Islet of Langerhans (tissue), 1 donor: ENCODE data around the gene CYP17A1.

DNA sequence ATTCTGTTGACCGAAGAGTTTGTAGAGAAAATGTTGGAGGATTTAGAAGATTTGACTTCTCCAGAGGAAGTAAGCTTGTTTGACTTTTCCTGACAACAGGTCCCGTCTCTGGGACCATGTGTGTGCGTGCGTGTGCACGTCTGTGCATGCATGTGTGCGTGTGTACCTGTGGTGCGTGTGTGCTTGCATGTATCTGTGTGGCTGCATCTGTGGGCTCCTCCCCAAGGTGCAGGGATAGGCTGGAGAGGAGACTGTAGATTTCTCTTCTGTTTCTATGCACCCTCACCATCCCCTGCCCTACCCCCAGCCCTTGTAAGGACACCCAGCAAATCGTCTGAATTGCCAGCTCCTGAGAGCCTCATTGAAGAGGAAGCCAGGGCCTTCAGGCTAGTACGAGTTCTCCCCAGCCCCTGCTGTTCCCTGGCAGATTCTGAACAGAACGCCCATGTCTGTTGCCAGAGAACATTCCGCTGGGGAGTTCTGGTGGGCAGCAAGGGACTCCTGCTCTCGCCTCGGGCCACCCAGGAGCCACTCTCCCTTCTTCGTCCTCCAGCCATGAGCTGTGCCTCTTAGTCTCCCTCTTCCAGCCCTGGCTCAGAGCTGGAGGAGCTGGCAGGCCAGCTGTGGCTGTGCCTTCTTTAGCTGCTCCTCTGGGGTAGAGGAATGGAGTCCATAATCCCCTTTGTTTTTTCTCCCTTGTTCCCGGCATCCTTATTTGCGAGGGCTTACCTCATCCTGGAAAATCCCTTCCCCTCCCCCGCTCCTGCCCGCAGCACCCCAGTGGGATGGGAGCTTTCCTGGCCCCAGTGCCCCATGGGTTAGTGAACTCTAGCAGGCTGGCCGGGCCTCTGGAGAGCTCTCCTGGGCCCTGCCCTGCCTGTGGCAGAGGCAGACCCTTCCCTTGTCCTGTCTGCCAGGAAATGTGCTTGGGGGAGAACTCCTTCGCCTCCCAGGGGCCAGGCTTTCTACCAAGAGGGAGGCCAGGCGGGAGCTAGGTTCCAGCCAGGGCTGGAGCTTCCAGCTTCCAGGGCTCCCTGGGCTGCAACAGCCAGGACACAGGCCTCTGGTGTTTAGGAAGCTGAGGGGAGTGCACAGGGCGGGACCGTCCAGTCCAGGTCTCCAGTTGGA, 16.7 kb upstream of the TRIM8 start:
- RRBS: no CpG with 5 or more reads among the region's 23 CpGs

- RRBS: no CpG with 5 or more reads among the region's 4 CpGs
These were observed 3.4 kb downstream of the TRIM8 start for GRCh38 chr10:102647725-102648076.

DNA sequence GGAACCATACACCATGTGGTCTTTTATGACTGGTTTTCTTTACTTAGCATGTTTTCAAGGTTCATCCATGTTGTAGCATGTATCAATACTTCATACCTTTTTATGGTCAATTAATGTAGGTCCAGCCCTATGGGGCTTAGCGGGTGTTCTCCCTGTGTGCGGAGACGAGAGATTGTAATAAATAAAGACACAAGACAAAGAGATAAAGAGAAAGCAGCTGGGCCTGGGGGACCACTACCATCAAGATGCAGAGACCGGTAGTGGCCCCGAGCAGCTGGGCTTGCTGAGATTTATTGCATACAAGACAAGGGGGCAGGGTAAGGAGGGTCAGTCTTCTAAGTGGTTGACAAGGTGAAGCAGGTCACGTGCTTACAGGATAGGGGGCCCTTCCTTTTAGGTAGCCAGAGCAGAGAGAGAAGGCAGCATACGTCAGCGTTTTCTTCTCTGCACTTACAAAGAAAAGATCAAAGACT, 14.7 kb downstream of the WBP1L start:
- RRBS: no CpG with 5 or more reads among the region's 8 CpGs

GRCh38 chr10:102762524-102763724, 19.2 kb downstream of the WBP1L start:
- RRBS: no CpG with 5 or more reads among the region's 14 CpGs

- RRBS: no CpG with 5 or more reads among the region's 17 CpGs
These were observed 32.4 kb downstream of the WBP1L start for GRCh38 chr10:102775949-102776650.

DNA sequence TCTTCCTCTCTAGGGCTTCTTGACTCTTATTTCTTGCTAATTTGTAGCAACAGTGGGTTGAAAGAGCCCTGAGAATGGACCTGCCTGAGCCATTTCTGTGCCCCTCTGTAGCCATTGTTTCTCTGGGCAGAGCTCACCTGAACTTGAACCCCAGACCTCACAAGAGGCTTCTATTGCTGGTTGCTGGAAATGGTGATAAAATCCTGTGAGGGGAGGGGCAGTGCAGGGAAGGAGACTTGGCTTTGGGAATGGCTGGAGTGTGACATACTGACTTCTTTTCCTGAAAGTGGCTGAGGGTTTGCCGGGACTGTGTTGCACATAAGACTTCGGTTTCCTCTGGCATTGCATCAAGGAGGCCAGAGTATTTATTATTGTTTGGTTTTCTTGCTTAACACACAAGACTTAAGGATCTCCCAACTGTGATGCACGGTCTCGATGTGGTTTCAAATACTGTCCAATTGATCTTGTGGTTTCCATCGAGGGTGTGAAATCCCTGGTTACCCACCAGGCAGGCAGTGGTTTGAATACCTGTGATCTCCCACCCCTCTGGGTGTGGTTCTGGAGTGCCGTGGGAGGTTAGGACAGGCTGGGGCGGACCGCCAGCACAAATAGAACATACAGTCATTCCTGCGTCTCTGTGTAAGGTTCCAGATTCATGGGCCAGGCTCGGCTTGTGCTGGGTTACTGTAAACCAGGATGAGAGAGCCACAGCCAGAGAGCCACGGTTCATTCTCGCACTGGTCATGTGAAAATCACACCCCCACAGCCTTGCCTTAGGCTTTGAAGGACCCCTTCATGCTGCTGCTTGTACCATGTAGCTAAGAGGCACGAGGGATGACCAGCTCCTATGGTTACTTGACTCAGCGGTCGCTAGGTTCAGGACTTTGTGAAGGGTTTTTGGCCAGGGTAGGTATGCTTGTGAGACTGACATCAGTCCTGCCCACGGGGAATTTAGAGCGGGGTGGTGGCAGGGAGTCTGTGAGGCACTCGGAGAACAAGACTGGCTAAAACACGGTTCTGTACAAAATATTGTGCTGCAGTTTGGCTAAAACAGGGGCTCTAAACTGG, 39.1 kb downstream of the WBP1L start:
- RRBS: no CpG with 5 or more reads among the region's 19 CpGs

DNA sequence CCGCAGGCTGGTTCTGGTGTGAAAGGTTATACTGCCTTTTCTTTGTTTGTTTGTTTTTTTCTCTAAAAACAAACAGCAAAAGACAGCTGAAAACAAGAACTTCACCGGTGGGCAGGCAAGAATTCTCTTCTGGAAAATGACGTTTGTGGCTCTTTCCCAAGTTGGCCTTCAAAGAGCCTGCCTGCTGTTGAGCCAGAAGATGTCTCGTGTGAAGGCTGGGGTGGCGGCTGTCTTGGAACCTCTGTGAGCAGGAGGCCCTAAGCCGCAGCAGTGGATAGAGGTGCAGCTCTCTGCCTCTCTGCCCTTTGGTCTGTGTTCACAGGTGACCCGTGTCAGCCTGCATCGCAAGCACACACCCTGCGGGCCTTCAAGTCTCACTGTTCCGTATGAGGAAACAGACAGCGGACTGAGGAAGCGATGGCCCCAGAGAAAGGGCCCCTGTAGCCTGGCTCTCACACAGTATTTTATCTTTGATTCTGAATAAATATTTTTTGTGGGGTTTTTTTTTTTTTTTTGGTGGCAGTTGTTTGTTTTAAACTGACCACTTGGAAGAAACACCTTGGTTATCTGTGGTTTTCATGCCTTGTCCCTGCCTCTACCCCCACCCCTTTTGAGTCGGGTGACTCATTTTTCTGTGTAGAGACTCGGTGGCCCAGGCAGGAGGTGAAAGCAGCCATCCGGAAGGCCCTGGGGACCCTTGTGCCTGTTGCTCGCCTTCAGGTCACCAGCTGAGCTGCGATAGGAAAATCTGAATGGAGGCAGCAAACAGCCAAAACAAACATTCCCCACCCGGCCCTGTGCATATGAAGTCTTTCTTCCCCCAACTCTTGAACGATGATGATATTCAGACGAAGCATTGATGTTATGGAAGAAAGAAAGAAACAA, 23.0 kb downstream of the CYP17A1 start:
- RRBS: no CpG with 5 or more reads among the region's 20 CpGs

DNA sequence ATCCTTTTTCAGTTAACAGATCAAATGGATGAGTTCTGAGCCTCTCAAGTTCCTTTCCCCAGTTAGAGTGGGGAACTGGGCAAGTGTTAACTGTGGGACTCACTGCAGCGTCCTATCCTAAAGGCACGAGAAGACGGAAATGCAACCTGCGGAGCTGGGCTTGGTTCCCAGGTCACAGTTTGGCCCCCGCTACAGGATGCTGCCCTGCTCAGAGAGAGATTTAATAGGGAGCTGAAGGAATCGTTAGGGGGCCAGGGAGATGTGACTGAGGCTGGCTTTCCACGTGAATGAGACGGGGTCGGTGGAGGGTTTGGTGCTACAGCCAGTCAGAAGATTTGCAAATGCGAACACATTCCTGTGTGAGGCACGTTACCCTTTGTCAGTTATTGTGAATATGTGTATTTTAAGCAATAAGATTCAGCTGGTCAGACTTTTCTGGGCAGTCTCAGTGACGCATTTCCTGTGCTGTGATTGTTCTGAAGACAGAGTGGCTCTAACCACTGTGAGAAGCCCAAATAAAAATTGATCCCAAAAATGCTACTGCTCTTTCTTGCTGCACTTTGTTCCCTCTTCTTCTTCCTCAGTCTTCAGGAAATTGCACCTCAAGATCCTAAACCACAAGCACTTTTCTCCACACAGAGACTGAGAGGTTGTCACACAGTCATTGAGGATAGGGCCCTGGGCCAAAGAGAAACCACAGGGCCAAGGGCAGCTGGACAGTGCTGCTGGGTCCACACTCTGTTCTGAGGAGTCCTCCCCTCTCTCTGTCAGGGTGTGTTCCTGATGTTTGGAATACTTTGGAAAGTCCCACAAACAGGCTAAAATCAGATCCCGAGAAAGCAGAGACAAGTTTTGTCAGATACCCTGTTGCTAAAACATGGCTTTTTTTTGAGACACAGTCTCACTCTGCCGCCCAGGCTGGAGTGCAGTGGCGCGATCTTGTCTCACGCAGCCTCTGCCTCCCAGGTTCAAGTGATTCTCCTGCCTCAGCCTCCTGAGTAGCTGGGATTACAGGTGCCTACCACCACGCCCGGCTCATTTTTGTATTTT, 21.2 kb downstream of the CYP17A1 start:
- RRBS: no CpG with 5 or more reads among the region's 19 CpGs

DNA sequence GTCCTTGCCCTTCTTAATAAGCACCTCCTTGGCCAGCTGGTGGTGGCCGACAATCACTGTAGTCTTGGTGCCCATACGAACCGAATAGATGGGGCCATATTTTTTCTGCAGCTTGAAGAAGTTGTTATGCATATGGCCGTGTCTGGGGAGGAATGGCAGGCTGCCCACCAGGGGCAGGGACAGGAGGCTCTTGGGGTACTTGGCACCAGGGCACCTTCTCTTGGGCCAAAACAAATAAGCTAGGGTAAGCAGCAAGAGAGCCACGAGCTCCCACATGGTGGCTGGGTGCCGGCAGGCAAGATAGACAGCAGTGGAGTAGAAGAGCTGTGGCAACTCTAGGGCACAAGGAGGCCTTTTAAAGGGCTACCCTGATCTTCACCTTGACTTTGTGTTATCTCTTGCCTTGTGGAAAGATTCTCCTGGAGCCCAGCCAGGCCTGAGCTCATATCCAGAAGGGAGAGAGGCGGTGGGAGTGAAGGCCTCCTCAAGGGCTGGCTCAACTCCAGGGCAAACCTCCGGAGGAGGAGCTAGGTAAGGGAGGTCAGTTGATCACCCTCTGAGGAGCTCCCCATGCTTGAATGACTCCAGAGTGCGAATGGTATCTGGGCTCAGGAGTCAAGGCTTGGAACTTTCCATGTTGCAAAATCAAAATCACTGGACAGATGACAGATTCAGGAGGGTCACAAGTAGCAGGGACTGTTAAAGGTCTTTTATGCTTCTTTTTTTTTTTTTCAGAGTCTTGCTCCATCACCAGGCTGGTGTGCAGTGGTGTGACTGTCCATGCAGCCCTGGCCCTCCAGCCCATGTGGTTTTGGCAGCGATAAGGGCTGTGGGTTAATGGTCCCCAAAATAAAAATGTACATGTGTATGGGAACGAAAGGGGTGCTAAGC, at the start of gene CYP17A1:
TSS of gene CYP17A1 (minus strand) at position 328 of the 891 bp plus-strand sequence.
- RRBS: no CpG with 5 or more reads among the region's 11 CpGs

DNA sequence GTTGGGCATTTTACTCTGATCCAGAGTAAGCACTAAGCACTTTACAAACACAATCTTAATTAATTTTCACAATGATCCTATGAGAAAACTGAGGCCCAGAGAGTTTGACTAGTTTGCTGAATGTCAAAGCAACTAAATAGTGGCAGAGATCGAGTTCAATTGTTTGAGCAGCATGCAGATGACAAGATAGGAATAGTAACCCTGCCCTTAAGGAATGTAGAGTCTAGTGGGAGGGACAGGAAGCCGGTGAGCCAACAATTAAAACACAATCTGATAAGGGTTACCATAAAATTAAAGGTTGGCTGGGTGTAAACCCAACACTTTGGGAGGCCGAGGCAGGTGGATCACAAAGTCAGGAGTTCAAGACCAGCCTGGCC, 13.4 kb upstream of the RPEL1 start:
- RRBS: no CpG with 5 or more reads among the region's 3 CpGs

- RRBS: no CpG with 5 or more reads among the region's 8 CpGs
These were observed 6.7 kb upstream of the RPEL1 start for GRCh38 chr10:103238882-103239566.

DNA sequence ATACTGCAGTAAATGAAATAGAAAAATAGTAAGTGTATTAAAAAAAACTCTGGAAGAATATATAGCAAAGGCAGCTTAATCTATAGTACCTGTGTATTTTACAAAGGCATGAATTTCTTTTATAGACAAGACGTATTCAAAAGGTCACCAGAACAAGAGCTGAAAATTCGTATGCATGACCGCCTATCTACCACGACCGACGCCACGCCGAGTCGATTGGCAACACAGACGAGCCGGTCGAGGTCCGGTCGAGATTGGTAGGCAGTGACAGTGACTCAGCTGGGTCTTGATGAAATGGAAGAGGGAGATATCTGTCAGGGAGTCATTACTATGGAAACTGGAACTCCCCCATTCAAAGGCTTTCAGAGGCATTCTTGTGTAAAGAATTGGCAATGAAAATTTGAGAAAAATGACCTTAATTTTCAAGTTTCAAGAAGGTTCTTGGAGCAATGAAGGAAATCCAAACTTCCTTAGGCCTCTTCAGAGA, 2.1 kb downstream of the ATP5MK start:
- RRBS: no CpG with 5 or more reads among the region's 14 CpGs

- RRBS: no CpG with 5 or more reads among the region's 2 CpGs
These were observed 490 bp downstream of the PDCD11 start for GRCh38 chr10:103396942-103397290.

DNA sequence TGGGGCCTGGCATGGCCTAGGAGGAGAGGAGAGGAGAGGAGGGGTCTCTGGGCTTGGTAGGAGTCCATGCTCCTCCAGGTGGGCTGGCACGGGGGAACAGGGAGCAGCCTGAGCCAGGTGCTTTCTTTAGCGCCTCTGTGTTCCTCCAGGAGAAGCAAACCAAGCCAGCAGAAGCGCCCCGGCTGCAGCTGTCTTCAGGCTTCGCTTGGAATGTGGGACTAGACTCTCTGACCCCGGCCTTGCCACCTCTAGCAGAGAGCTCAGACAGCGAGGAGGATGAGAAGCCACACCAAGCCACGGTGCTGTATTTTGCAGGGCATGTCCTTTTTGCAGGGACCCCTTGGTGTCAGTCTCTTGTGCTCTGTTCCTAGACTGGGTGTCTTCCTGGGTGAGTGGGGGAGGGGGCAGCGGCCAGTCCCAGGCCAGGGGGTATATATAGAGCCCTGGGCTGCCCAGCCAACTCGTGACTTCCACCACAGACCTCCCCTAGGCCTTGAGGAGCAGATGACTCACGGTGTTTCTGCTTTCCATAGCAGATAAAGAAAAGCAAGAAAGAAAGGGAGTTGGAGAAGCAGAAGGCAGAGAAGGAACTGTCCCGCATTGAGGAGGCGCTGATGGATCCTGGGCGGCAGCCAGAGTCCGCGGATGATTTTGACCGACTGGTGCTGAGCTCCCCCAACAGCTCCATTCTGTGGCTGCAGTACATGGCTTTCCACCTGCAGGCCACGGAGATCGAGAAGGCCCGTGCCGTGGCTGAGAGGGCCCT, 10.3 kb downstream of the CALHM2 start:
- RRBS: 87% methylated on average over 3 of the region's 21 CpGs

DNA sequence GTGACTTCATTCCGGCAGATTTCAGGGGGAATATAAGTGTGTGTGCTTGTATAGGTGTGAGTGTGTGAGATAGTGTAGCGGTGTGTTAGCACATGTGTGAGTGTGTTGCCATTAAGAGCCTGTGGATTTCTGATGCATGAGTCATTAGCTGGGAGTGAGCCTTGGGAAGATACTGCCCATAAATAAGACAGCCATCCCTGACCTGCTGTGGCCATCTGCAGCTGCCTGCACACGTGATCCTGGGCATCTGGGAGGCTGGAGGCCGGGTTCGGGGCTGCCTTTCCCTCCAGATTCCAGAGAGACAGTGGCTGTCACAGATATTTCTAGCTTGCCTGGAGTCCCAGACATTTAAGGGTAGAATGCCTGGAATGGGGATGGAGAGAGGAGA, 1.5 kb upstream of the NEURL1 start:
- RRBS: no CpG with 5 or more reads among the region's 5 CpGs

- RRBS: no CpG with 5 or more reads among the region's 12 CpGs
These were observed 151.7 kb downstream of the NEURL1 start for GRCh38 chr10:103645007-103645767.

GRCh38 chr10:103661290-103662130, 168.0 kb downstream of the NEURL1 start:
- RRBS: 65% methylated on average over 11 of the region's 48 CpGs

- RRBS: no CpG with 5 or more reads among the region's 12 CpGs
These were observed 172.6 kb downstream of the SH3PXD2A start for GRCh38 chr10:103682698-103683166.

DNA sequence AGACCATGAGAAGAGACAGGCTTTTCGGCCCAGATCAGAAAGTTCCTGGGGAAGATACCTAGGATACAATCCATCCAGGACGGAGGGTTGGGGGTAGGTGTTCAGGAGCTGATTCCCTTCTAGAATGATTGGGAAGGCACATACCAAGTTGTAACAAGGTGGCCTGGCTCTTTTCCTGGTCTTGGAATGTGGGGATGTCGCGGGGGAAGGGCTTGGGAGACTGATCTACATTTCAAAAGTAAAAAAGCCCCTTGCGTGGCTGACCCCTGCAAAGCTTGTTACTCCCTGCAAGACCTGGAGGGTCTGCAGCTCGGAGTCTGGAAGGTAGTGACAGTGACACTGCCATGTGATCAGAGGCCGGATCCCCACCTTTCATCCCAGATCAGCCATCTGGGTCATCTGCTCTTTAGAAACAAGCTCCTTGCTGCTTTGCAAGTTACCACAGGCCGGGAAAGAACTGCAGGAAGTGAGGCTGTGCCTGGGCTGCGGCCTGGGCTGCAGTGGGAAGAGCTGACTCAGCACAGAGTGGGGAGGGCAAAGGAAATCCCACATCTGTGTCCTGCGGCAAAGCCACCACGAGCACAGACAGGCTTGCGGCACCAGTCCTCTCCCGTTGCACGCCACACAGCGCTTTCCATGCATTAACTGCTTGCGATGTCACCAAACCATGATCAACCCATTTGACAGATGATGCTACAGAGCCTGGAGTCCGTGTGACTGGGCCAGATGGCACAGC, 97.8 kb downstream of the SH3PXD2A start:
- RRBS: 65% methylated on average over 2 of the region's 17 CpGs

DNA sequence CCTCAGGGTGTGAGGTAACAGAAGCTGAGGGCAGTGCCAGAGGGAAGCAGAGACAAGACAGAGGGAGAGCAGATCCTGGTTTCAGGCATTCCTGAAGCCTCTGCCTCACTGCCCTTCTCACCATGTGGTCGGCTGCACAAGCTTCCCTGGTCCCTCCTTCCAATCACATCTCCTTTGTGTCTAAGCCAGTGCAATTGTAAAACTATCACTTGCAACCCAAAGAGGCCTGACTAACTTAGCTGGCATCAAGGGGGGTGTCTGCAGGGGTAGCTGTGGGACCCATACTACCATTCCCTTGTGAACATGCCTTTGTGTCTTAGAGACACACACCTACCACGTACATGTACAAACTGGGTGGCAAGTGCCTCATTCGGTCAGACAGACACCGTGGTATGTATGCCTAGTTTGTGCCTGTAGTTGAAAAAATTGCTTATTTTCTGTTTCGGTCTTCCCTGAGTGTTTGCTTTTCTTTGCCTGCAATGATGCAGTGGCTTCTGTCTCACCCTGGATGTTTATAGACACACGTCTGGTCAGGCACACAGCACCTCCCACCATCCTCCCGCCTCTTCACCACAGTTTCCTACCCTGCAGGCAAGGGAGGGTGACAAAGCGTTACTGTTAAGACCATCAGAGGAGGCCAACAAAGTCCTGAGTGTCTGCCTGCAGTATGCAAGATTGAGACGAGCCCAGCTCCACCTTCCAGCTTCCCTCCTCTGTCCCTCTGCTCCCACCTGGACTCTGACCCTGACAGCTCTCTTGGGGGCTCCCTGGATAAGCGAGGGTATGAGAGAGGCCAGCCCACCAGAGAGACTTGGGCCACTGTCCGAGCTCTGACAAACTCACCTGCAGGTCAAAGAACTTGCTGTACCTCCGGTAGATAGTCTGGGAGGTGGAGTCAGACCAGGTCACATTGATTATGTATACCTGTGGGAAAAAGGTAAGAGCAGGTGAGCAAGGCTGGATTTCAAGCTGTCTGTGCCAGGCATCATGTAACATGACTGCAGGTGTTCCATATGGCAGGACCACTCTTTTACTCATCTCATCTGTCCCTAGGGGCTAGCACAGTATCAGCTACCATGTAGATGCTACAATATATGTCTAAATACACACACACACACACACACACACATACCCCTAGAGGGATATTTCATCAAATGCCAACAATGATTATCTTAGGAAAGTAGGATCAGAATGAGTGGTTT, 54.5 kb downstream of the SH3PXD2A start:
- RRBS: no CpG with 5 or more reads among the region's 12 CpGs